GM12891 (cell line): ENCODE measurements around the gene APOB.

DNA sequence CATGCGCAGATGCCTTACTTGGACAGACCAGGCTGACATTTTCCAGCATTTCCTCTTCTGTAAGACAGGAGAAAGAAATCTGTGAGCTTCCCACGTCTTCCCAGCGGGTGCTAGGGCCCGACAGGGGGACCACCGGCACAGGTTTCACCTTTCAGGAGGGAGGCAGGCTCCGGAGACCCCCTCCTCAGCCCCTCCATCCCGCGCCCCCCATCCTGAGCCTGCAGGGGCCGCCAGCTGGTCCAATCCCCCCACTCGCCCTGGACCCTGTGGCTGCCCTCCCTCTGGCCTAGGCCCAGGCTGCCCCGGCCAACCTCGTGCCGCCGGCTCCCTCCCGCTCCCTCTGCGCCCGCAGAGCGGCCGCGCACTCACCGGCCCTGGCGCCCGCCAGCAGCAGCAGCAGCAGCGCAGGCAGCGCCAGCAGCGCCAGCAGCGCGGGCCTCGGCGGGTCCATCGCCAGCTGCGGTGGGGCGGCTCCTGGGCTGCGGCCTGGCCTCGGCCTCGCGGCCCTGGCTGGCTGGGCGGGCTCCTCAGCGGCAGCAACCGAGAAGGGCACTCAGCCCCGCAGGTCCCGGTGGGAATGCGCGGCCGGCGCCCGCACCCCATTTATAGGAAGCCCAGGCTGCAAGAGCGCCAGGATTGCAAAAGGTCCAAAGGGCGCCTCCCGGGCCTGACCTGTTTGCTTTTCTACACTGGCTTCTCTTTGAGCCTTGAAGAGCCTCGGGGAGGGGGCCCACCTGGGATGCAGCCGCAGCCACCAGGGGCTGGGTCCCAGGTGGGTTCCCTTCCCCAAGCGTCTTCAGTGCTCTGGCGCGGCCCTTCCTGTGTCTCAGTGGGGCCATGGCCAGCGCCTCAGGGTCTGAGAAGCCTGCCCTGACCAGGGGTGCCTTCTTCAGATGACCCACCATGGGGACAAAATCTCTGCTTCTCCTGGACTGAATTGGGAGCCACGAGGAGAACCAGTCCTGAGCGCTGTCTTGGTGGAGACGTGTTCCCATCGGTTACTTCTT lies at the start of gene APOB:
TSS of gene APOB (minus strand) at position 579 of the 1,007 bp plus-strand sequence.
- RRBS = 36% methylated on average over 14 of the region's 60 CpGs

DNA sequence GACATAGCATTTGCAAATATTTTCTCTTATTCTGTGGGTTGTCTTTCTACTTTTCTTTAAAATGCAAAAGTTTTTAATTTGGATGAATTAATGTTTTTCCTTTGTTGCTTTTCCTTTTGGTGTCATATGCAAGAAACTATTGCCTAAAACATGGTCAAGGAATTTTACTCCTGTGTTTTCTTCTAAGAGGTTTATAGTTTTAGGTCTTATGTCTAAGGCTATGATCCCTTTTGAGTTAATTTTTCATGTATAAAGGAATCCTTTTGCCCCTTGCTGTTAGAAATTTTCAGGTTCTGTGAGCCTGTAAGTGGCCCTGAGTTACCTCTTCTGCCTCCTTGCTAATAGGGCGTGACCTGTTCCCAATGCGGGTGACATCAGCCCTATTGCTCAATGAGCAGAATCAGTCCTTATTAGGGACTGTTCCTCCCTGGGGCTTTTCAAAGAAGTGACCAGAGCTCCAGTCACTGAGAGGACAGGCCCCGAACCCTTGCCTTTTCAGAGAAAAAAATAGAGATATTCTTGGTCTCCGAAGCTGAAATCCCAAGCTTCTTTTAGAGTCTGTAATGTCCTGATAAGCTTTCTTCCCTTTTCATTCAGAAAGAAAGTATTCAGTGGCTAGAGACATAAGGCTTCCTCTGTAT lies 8.1 kb upstream of the APOB start:
- RRBS = no CpG with 5 or more reads among the region's 4 CpGs

DNA sequence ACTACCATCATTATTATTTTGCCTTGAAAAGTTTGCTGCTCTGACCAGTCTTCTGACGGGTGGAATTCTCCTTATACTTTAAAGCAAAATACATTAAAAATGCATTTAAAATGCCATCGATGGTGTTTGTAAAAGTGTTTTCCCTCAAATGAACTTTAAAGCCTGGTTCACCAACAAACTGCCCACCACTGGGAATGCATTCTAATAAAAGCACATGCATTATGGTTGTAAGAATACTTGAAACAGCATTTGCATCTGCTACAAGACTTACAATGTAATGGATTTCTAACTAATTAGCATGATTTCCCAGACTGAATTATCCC lies 825.3 kb upstream of the KLHL29 start:
- RRBS = no CpG with 5 or more reads among the region's 2 CpGs

- RRBS = no CpG with 5 or more reads among the region's 4 CpGs
These were observed 185.5 kb upstream of the KLHL29 start for GRCh38 chr2:23199370-23199976.

GRCh38 chr2:23243028-23243697 lies 141.8 kb upstream of the KLHL29 start:
- RRBS = no CpG with 5 or more reads among the region's 7 CpGs

DNA sequence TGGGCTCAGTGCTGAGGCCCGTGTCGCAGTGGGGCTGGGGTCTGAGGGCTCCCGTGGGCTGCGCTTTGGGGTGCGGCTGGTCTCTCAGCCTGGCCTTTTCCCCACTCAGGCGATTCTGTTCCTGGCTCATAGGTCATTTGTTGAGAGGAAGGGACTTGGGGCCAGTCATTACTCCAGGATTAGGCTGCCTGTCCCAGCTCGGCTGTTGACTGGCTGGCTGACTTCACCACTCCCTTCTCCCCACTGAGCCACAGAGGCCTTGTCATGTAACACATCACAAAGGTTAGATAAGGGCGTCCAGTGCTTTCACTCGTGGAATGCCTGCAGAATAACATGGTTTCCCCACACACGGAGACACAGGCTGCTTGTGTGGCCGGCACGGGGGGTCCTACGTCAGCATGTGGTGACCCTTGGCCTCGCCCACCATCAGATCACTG lies 34.7 kb downstream of the KLHL29 start:
- RRBS = no CpG with 5 or more reads among the region's 14 CpGs

DNA sequence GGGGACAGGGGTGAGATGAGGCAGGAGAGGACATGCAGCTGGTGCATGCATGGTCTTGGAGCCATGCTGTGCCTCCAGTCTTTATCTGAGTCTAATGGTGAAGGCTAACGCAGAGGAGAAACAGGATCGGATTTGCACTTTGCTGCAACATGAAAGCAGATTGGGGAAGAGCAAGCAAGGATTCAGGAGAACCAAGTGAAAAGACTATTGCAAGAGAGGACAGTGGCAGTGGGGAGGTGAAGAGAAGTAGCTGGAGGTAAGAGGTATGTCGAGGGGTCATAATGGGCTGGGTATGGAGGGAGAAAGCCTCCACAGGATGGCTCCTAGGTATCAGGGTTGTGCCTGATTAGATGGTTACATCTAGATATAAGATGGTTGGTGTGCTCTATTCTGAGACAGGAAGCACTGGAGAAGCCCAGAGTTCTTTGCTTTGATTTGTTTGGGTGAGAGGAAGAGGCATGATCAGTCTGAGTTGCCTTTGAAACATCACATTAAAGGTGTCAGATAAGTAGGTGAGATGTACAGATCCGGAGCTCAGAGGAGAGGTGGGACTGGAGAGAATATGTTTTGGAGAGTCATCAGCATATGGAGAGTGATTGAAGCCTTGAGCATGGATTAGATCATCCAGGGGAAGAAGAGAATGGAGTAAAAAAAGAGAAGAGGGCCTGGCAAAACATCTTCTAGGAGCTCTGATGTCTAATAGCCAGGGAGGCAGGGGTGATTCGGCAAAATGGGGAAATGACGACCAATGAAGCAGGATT lies 74.0 kb downstream of the KLHL29 start:
- RRBS = no CpG with 5 or more reads among the region's 6 CpGs

DNA sequence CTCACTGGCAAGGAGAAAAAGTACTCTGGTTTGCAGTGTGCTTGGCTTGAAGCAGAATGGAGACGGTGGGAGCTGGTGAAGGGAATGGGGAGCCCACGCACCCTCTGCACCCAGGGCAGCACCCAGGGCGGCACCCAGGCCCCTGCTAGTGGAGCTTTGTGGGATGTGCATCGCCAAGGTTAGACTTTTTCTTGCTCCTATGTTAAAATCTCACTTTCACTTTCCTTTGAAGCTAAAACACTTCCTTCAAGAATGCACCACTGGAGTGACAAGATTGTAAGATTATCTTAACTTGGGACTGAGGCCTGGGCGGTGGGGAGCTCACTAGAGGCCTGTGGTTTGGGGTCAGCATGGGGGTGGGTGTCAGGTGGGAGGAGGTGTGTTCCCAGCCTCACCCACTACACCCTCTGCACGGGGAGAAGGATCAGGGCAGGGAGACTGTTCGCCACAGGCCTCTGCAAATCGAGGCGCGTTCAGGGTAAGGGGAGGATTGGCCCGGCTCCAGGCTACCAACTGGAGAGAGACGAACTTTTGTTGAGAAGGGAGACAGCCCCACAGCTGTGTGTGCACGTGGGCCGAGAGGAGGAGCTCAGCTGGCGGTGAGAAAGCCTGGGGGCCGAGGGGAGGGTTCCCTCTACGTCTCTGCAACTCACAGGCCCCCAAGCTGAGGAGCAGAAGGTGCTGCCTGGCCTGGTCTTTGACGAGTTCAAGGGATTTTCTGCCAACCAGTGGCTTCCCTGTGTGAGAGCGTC lies 147.5 kb downstream of the KLHL29 start:
- RRBS = no CpG with 5 or more reads among the region's 19 CpGs

- RRBS = no CpG with 5 or more reads among the region's 17 CpGs
These were observed 199.2 kb downstream of the KLHL29 start for GRCh38 chr2:23584094-23584749.

- RRBS = 69% methylated on average over 5 of the region's 25 CpGs
These were observed 209.0 kb downstream of the KLHL29 start for GRCh38 chr2:23593719-23594722.

DNA sequence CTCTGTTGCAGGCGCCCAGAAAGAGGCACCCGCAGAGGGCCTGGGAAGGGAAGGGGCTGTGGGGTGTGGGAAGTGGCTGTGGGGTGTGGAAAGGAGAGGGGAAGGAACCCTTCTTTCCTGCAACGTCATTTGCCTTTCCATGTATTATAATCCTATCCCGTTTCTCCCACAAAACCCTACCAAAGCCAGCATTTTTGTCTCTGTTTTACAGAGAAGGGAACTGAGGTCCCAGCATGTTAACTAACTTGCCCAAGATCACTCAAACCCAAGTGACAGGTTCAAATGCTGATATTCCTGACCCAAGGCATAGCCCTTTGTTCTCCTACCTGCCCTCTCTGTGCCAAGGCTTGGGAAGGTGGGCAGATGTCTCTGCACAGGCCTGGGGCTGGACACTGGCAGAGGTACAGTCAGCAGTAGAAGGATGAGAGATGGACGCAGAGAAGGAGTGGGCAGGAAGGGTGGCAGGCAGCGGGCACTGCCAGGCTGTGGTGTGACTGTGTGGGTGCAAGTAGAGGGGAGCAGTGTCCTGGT lies 210.2 kb downstream of the KLHL29 start:
- RRBS = no CpG with 5 or more reads among the region's 6 CpGs

DNA sequence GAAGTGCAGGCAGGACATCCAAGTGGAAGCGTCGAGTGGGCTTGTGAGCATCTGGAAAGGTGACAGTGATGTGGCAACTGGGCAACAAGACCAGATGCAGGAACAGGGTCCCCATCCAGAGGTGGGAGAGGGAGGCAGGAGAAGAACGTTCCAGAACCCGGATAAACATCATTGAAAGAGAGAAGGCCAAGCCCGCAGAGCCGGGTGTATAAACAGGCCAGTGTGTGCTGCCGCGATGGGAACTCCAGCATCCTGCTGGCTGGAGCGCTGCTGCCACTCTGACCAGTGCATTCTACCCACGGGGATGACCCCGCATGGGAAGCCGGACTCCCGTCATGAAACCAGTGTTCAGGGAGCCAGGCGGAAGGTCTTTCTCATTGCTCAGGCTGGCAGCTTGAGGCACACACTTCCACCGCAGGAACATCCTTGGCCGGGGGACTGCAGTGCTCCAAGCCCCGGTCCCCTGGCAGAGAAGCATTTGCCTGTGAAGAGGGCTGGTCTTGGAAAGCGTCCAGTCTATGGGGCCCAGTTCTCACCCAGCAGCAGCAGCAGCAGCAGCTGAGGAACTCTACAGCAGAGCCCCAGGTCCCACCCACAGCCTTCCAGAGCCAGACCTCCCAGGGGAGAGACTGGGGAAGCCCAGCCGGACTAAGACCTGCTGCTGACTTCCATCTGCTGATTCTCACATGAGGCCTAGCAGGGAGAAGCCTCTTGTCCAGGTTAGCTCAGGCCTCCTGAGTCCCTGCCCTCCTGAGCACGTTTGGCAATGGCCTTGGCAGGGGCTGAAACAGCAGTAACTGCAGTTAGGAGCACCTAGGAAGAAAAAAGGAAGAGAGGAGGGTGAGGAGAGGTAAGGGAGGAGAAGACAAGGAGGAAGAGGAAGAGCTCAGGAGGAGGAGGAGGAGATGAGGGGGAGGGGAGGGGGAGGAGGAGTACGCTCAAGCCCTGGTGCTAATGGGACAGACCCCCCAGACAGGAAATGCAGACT lies 236.0 kb downstream of the KLHL29 start:
- RRBS = no CpG with 5 or more reads among the region's 21 CpGs

DNA sequence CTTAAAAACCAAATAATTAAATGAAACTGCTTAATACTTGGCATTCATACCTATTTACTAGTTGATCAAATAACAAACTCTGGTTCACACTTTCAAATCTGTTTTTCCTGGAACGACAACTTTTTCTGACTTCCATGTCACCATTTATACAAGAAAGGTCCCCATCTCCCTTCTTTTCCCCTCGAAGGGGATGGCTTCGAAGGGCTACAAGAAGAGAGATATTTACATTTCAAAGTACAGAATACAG lies 39.2 kb downstream of the ATAD2B start:
- RRBS = no CpG with 5 or more reads among the region's 3 CpGs

DNA sequence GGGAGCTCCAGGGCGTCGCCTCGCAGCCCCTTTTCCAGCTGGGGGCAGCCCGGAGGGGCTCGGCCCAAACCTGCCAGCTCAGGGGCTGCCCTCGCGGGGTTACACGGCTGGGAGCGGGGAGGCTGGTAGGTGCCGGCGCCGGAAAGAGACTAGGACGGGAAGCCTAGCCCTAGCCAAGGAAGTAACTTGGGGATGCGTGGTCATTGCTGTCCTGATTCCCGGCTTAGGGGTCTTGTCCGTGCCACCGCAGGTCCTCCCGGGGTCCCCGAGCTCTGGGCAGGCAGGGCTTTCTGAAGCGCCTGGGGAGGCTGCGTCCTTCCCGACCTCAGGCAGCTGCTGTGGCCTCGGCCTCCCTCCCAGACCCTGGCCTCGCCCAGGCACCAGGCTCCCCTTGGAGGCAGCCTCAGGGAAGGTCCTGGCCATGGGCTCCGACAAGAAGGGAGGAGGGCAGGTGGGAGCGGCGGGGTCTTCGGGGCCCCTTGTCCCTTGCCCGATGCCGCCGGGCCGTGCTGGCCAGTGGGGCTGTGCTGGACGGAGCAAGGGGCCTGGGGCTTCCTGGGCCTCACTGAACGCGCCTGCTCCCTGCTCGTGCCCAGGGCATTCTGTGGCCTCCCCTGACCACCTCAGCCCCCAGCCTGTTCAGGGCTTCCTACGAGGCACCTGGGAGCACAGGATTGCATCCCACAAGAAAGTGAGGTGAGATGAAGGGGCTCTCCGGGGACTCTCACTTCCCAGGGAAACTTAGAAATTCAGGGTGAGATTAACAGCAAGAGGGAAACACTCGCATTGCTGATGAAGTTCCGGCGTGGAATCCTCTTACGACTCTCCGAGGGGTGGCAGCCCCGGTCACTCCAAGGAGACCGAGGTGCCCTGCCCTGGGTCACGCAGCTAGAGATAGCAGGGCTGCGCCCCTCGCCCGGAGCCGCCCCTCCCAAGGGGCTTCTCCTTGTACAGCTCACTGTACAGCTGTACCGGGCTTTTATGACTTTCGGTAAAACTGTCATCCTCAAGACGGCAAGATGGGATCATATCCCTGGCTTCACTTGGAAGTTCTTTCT lies 678 bp downstream of the MFSD2B start:
- RRBS = 32% methylated on average over 21 of the region's 53 CpGs

DNA sequence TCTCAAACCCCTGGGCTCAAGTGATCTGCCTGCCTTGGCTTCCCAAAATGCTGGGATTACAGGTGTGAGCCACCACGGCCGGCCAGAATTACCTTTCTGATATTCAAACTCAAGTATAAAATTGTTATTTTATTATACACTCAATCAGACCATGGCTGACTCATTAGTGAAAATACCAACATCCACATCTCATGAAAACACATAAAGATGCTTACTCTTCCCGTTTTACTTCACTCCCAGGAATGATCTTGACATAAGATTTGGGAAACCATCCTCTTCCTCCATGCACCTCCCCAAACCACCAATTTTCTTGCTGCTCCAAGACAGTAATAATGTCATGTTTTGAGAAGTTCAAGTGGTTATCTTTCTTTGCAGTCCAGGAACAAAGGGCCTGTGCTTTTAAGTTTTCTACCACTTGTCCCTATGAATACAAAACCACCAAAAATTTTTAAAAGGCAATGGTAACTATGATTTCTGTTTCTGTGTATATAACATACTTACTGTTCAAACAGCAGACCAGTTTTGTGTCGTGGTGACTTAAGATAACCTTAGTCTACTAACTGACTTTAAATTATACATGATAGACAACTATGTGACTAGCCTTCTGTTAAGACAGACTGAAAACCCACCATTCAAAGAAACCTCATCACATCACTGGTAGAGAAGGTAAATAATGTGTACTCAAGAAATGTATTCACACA lies 83.0 kb downstream of the FAM228A start:
- RRBS = no CpG with 5 or more reads among the region's 4 CpGs

GRCh38 chr2:24267364-24267915 lies 92.6 kb downstream of the FAM228A start:
- RRBS = no CpG with 5 or more reads among the region's 6 CpGs

GRCh38 chr2:24554014-24554624 lies 63.1 kb downstream of the NCOA1 start:
- RRBS = no CpG with 5 or more reads among the region's 4 CpGs

DNA sequence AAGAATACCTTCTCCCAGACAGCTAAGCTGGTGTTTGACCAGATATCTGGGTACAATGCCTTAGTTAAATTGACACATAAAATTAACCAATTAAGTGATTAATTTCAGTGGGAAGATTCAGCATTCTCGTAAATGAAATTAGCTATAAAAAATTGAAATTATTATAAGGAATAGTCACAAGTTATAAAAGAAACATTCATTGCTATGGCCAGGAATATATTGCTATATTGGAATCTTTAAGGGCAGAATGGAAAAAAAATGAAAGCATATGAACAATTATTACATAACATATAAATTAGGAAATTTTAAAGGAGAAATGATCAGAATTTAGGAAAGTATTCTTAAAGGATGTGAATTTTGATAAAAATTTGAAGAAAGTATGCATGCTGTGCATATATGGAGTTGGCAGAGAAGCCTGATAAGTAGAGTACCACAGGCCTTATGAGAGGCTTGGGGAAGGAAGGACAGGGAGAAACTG lies 107.1 kb downstream of the NCOA1 start:
- RRBS = no CpG with 5 or more reads among the region's 1 CpG

- RRBS = no CpG with 5 or more reads among the region's 3 CpGs
These were observed 134.6 kb downstream of the PTRHD1 start for GRCh38 chr2:24658571-24659039.